ENCODE data around the gene VIL1.

DNA sequence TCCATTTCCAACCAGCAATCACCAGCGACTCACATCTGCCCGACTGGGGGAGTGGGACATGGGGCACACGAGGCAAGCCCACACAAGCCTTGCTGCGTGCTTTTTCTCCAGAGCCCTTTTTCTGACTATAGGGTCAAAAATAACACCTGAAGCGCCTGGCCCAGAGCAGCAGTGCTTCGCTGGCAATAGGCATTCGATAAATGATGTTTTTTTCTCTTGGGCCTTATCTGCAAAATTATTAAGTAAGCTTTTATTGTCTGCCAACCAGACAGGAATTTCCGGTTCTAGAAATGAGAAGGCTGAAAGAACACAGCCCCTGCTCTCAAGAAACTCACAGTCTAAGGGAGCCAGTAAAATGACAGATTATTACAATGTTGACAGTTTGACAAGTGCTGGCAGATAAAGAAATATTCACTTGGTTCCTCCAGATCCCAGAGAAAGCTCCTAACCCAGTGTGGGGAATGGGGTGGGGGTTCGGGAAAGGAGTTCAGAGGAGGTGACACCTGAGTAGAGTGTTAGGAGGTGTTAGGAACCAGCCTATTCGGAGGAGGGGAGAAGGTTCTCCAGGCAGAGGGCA lies 2.8 kb upstream of the TMBIM1 start:
- RAMPAGE, long total RNA, result no peak
- RRBS, result no CpG with 5 or more reads among the region's 10 CpGs

- RAMPAGE, long total RNA, result no peak
- RRBS, result no CpG with 5 or more reads among the region's 12 CpGs
These were observed 1.9 kb downstream of the SLC11A1 start for GRCh38 chr2:218383852-218384584.

DNA sequence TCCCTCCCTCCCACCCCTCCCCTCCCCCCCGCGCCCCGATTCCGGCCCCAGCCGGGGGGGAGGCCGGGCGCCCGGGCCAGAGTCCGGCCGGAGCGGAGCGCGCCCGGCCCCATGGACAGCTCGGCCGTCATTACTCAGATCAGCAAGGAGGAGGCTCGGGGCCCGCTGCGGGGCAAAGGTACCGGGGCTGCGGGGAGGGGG lies 212 bp downstream of the CTDSP1 start:
- RAMPAGE, long total RNA, result no peak
- RRBS, result 5% methylated on average over 11 of the region's 21 CpGs

DNA sequence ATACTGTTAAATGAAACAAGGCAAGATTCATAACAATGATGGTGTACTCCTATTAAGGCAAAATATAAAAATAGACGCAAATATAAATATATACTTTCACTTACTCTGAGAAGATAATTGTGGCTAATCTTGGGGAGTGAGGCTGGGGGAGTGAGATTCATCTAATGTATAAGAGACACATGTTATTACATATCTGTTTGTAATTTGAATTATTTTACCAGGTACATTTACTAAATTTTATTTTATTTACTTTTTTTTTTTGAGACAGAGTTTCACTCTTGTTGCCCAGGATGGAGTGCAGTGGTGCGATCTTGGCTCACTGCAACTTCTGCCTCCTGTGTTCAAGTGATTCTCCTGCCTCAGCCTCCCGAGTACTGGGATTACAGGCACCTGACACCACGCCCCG lies 8.9 kb upstream of the VIL1 start:
- RAMPAGE, long total RNA, result no peak
- RRBS, result no CpG with 5 or more reads among the region's 5 CpGs

DNA sequence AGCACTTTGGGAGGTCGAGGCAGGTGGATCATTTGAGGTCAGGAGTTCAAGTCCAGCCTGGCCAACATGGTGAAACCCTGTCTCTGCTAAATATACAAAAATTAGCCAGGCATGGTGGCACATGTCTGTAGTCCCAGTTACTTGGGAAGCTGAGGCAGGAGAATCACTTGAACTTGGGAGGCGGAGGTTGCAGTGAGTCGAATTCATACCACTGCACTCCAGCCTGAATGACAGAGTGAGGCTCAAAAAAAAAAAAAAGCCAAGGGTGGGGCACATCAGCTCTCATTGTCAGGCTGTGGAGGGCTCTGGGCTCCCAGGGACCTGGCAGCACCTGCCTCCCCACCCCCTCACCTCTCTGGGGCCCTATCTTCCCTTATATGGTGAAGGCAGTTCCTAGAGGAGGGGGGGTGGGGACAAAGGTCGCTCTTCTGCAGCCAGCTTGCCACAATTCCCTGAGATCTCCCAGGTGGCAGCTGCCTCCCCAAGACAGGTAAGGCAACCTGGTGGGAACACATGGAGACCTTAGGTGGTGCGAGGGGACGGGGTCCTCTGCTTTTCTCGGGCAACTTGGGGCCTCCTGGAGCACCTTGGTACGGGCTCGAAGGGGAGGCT lies at the start of gene VIL1:
Gene VIL1, plus strand, starts transcription at position 445 of the 612 bp plus-strand sequence.
- RAMPAGE, long total RNA, result no peak
- RRBS, result no CpG with 5 or more reads among the region's 9 CpGs

DNA sequence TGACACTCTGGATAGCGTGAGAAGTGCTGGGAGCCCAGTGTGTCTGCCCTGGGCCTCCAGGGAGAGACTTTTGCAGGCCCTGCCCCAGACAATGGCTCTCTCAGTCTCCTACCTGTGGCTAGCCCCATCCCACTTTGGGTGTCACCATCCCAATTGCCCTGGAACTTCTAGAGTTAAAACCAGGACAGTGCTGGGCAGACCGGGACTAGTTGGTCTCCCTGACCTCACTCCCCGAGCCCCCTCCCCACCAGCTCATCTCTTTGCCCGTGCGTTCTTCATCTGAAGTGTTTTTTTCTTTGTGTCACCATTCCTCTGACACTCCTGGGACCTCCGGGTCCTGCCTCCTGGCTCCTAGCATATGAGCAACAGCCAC lies 354 bp downstream of the VIL1 start:
- RAMPAGE, long total RNA, result no peak
- RRBS, result 40% methylated on average over 1 of the region's 6 CpGs

DNA sequence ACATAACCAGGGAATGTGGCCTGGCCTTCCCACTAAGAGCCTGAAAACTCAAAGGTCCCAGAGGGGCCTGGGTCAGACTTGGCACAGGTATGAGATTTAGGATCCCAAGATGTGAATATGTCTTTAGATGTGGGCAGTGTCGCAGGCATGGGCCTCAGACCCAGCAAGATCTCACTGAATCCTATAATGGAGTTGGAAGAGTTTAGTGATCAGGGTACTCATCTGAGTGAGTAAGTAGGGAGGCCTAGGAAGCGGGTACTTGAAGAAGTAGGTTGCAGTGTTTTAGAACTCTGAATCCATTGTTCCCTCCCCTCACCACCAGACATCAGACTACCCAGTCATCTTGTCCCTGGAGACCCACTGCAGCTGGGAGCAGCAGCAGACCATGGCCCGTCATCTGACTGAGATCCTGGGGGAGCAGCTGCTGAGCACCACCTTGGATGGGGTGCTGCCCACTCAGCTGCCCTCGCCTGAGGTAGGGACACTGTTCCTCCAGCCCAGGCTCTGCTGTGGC lies 22.7 kb downstream of the PLCD4 start:
- RAMPAGE, long total RNA, result no peak
- RRBS, result no CpG with 5 or more reads among the region's 4 CpGs

- RAMPAGE, long total RNA, result no peak
These were observed 23.0 kb downstream of the TTLL4 start for GRCh38 chr2:218733566-218734036.

- RAMPAGE, long total RNA, result no peak
- RRBS, result no CpG with 5 or more reads among the region's 17 CpGs
These were observed 6.9 kb upstream of the CRYBA2 start for GRCh38 chr2:218999706-219000921.

DNA sequence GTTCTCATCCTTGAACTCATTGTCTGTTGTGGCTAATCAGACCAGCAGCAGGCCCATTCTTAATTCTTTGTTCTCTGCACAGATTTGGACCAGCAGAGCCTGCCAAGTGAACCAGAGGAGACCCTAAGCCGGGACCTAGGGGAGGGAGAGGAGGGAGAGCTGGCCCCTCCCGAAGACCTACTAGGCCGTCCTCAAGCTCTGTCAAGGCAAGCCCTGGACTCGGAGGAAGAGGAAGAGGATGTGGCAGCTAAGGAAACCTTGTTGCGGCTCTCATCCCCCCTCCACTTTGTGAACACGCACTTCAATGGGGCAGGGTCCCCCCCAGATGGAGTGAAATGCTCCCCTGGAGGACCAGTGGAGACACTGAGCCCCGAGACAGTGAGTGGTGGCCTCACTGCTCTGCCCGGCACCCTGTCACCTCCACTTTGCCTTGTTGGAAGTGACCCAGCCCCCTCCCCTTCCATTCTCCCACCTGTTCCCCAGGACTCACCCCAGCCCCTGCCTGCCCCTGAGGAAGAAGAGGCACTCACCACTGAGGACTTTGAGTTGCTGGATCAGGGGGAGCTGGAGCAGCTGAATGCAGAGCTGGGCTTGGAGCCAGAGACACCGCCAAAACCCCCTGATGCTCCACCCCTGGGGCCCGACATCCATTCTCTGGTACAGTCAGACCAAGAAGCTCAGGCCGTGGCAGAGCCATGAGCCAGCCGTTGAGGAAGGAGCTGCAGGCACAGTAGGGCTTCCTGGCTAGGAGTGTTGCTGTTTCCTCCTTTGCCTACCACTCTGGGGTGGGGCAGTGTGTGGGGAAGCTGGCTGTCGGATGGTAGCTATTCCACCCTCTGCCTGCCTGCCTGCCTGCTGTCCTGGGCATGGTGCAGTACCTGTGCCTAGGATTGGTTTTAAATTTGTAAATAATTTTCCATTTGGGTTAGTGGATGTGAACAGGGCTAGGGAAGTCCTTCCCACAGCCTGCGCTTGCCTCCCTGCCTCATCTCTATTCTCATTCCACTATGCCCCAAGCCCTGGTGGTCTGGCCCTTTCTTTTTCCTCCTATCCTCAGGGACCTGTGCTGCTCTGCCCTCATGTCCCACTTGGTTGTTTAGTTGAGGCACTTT lies 4.2 kb downstream of the RETREG2 start:
- RAMPAGE, long total RNA, result no peak
- RRBS, result no CpG with 5 or more reads among the region's 14 CpGs

- RAMPAGE, long total RNA, result no peak
- RRBS, result no CpG with 5 or more reads among the region's 27 CpGs
These were observed 5.9 kb upstream of the ZFAND2B start for GRCh38 chr2:219200458-219201288.

- RAMPAGE, long total RNA, result no peak
- RRBS, result no CpG with 5 or more reads among the region's 14 CpGs
These were observed 10.2 kb downstream of the PTPRN start for GRCh38 chr2:219298845-219299463.

GRCh38 chr2:219388830-219389193 lies 1.1 kb upstream of the DNPEP start:
- RAMPAGE, long total RNA, result no peak
- RRBS, result no CpG with 5 or more reads among the region's 7 CpGs

DNA sequence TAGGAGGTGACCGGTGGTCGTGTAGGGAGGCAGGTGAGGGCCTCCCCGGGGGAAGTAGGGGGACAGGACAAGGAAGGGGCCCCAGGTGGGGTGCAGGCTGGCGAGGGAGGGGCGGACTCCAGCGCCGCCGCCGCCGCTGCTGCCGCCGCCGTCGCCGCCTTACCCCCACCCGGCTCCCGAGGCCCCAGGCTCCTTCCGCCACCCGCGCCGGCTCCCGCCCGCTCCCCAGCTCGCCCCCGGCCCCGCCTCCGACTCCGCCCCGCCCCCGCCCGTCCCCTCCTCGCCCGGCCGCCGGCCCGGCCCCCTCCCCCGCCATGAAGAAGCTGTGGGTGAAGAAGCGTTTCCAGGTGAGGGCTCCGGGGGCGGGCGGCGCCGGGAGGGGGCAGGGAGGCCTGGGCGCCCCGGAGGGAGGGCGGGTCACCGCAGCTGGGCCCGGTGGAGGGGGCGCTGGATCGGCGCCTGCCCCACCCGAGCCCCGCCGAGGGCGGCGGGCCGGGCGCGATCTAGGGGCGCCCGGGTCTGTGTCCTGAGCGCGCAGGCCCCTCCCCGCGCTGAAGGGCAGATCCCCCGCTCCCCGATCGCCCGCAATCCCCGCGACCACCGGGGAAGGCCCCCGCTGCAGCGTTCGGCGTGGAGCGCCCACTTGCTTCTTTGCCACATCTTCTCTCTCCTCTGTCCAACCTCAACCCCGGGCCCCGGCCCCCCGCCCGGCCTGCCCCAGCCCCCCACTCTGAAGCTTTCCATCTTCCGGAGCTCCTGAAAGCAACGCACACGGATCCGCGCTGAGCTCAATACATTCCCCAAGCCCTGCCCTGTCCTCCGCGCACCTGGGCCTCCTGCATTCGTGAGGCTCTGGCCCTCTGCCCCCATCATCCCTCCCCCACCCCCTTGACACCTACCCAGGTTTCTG lies 7.3 kb downstream of the SPEG start:
- RAMPAGE, long total RNA, result no peak
- RRBS, result 3% methylated on average over 48 of the region's 89 CpGs

GRCh38 chr2:219459474-219460150 lies 25.0 kb downstream of the SPEG start:
- RAMPAGE, long total RNA, result no peak
- RRBS, result 52% methylated on average over 2 of the region's 12 CpGs

- RAMPAGE, long total RNA, result no peak
- RRBS, result no CpG with 5 or more reads among the region's 6 CpGs
These were observed 19.6 kb upstream of the SPEGNB start for GRCh38 chr2:219476380-219476613.

- RAMPAGE, long total RNA, result no peak
- RRBS, result 12% methylated on average over 18 of the region's 53 CpGs
These were observed 8.6 kb downstream of the ASIC4 start for GRCh38 chr2:219522730-219523426.

GRCh38 chr2:219525737-219526313 lies 11.5 kb downstream of the ASIC4 start:
- RAMPAGE, long total RNA, result no peak
- RRBS, result no CpG with 5 or more reads among the region's 6 CpGs

DNA sequence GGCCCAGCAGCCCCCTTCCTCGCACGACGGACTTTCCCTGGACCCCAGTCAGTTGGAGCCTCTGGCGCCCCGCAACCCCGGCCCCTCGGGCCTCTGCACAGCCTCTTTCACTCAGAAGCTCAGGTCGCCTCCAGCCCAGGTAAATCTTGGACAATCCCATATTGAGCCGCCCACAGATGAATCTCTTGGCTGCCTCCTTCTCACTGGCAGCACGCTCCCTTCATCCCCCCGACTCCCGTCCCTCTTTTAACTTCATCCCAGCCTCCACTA lies 346 bp downstream of the TMEM198 start:
- RAMPAGE, long total RNA, result no peak
- RRBS, result 4% methylated on average over 6 of the region's 12 CpGs

GRCh38 chr2:219570182-219570539 lies 1.2 kb downstream of the OBSL1 start:
- RAMPAGE, long total RNA, result no peak
- RRBS, result no CpG with 5 or more reads among the region's 46 CpGs

Data from hepatocyte (in vitro differentiated cells and primary cell).